HL-60 (cell line): ENCODE measurements around a stretch of chrX.

DNA sequence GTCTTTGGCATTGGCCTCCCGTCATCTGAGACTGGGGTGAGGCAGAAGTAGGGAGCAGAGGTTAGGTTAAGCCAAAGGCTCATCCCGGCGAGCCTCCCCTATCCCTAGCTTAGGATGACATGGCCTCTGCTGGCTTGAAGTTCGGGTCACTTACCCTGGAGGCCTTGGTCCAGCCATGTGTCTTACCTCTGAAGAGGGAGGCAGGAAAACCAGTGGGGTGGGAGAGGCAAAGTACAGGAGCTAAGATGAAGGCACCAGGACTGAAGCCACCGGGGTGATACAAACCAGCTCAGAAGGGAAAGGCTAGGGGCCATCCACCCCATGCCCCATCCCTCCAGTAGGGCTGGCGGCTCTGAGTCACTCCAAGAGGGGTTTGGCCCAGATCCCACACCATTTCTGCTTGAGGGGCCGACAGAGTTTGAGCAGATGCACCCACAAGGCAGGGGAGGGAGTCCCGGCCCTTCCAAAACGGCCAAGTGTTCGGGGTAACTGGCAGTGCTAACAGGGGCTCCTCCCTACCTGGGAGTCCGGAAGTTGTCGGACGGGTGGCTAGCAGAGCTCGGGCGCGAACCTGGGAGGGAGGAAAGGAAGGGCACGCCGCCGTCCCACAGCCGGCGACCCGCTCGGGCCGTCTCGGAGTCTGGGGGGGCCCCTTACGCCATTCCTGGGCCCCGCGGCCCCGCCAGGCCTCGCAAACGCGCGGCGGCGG lies 487 bp downstream of the SLC10A3 start:
- RRBS = 4% methylated on average over 11 of the region's 35 CpGs

DNA sequence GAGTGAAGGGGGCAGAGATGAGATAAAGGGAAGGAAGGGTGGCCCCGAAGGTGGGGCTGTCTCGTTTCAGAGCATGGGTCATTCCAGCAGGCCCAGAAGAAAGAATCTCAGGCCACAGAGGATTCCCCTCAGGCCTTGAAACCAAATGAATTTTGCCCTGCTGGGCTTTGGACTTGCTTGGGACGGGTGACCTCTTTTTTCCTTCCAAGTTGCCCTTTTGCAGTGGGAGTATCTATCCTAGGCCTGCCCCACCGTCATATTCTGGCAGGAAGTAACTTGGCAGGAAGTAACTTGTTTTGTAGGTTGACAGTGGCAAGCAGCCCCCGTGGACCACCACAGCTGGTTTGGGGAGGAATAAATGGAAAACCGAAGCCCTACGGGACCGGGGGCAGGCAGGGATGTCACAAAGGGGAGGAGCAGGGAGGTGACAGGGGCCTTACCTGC lies 4.6 kb downstream of the FAM3A start:
- RRBS = no CpG with 5 or more reads among the region's 8 CpGs

- RRBS = no CpG with 5 or more reads among the region's 12 CpGs
Observed at GRCh38 chrX:154515090-154515584, 895 bp downstream of the FAM3A start.

DNA sequence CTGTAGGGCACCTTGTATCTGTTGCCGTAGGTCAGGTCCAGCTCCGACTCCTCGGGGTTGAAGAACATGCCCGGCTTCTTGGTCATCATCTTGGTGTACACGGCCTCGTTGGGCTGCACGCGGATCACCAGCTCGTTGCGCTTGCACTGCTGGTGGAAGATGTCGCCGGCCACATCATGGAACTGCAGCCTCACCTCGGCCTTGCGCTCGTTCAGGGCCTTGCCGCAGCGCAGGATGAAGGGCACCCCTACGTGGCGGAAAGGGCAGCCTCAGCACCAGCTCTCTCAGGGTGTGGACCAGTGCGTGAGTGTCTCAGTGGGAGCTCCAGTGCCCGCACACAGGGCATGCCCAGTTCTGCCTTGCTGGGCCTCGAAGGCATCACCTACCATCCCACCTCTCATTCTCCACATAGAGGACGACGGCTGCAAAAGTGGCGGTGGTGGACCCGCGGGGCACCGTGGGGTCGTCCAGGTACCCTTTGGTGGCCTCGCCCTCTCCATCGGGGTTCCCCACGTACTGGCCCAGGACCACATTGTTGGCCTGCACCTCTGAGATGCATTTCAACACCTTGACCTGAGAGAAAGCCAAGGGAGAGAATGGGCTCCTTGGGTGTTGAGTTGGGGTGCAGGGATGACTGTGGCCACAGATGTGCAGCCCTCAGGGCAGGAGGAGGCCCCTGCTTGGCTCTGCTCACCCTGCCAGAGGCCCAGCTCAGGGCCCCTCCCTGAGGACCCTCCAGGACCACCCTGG lies 13.9 kb downstream of the G6PD start:
- RRBS = 100% methylated on average over 3 of the region's 32 CpGs

GRCh38 chrX:154541011-154541635 lies 5.5 kb downstream of the G6PD start:
- RRBS = no CpG with 5 or more reads among the region's 18 CpGs

- RRBS = no CpG with 5 or more reads among the region's 20 CpGs
Observed at GRCh38 chrX:154542778-154543801, 3.6 kb downstream of the G6PD start.

DNA sequence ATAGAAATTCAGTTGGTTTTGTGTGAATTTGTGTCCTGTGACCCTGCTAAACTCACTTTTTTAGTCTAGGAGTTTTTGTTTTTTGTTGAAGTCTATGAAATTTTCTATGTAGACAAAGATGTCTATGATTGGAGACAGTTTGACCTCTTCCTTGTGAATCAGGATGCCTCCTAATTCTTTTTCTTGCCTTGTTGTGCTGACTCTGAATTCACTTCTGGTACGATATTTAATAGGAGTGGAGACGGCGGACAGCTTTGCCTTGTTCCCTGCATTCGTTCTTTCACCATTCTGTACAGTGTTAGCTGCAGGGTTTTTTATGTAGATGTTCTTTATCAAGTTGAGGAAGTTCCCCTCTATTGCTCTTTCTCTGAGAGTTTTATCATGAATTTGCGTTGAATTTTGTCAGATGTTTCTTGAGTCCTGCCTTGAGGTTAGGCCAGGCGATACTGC lies 21.0 kb downstream of the CMC4 start:
- RRBS = no CpG with 5 or more reads among the region's 6 CpGs

- RRBS = no CpG with 5 or more reads among the region's 2 CpGs
Observed at GRCh38 chrX:155052492-155052836, 18.5 kb downstream of the CMC4 start.

DNA sequence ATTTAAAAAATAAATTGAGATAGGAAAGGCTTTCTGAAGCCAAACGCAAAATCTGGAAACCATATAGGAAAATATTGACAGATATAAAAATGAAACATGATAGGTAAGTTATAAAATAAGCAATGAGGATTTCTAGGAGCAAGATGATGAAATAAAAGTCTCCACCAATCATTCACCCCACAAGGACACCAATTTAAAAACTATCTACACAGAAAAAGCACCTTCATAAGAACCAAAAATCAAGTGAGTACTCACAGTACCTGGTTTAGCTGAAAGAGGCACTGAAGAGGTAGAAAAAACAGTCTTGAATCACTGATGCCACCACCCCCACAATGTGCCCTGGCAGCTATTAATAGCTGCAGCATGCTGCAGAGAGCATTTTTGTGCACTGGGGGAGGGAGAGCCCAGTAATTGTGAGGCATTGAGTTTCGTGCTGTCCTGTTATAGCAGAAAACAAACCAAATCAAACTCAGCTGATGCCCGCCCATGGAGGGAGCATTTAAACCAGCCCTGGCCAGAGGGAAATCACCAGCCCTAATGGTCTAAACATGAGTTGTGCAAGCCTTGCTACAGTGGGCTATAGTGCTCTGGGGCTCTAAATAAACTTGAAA lies 106.1 kb upstream of the TMLHE start:
- RRBS = no CpG with 5 or more reads among the region's 3 CpGs